ENCODE results near the gene EML6.

DNA sequence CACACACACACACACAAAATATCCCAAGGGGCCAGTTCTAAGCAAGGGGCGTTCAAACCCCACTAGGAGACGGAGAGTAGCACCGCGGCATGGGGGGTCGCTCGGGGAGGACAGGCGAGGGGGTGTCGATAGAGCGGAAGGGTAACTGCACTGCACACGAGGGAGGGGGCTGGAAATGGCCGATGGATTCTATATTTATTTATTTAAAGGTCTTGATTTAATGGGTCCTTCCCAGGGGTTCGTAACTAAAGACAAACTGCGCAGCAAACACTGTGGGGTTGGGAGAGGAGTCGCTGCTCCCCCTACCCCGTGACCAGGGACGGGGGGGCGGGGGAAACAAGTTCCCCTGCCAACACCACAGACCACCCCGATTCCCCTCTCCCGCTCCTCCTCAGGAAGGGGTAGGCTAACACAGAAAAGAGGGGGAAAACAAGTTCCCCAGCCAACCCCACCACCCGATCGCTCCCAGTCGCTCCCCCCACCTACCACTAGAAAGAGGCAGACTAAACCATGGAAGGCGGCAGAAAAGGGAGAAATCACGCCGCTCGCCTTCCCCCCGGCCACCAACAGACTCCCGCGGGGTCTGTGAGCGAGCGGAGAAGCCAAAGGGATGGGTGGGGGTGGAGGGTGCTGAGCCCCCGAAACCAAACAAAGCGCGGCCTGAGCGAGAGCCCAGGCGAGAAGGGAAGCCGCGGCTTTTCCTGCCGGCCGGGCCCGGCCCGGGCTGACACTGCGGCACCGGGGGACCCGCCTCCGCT is 1.5 kb downstream of the FBXO11 start:
- PRO-cap = no peak

GRCh38 chr2:48174504-48175023 is 139.9 kb upstream of the FOXN2 start:
- PRO-cap = no peak

DNA sequence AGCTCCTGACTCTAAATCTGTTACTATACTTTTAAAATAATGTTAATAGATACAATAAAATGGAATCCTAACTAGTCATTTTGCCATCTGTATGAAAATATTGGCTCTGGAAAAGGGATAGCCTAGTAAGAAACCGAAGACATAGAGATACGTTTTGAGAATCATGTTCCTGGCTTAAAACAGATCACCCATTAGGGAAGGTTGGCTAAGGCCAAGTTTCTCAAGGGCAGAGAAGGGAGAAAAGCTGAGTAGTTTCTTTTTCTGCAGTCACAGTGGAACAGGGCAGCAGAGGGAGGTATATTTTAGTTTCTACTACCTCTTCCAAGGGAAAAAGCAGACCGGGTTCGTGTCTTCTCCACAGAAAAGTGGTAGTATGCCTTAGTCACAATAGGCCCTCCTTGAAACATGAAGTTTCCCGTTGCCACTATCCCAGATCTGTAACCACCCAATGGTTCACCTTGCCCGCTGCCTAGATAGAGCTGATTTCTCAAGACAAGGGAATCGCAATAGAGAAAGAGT is 100.4 kb upstream of the FOXN2 start:
- PRO-cap = no peak

DNA sequence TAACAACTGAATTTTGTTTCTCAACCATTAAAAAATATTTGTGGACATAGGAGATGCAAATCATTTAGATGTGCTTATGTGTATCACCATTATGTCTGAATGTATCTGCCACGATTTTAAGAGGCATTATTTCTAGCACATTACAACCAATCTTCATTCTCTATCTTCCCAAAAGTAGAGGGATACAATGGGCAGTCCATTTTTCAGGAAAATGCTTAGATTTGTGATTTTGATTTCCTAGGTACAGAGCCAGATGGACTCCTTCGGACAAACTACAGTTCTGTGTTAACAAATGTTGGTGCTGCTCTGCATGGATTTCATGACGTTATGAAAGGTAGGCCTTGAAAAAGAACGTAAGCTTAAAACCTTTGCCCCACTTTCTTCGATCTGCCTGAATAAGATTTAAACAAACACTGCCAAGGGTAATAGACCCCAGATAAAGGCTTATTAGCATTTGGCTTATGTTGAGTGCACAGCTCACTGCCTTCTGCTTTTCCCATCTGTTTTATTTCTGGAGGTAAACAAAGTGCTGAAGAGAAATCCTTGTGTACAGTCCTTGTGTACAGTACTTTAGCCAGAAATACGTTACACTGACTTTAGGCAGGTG is 39.2 kb downstream of the PPP1R21 start:
- PRO-cap = no peak

GRCh38 chr2:53897715-53898562 is 38.2 kb upstream of the GPR75 start:
- PRO-cap = no peak

DNA sequence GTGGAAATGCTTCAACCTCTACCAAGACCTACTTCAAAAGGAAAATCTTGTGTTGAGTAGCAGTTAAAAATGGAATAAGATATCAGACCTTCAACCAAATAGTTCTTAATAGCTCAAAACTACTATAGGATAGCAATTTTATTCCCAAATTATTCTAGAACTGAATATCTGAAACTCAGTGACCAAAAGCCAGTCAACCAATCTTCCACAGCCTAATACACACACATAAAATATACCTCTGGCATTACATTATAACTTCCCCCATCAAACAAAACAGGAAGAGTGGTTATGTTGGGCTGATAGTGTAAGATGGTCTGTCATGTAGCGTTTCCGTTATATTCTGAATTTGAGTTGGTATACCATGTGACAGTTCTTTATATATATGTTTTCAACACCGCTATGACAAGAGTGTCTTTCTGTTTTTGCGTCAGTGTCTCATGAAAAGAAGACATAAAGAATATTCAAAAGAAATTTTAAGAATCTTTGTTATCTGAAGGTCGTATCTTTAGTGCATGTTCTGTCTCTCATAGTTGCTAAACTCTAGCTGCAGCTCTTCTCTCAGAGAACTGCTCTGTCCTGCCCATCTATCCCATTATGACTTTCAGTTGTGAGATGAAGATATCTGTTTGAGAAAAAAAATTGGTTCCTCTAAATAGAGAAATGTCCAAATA is 23.8 kb downstream of the ACYP2 start:
- PRO-cap = no peak

DNA sequence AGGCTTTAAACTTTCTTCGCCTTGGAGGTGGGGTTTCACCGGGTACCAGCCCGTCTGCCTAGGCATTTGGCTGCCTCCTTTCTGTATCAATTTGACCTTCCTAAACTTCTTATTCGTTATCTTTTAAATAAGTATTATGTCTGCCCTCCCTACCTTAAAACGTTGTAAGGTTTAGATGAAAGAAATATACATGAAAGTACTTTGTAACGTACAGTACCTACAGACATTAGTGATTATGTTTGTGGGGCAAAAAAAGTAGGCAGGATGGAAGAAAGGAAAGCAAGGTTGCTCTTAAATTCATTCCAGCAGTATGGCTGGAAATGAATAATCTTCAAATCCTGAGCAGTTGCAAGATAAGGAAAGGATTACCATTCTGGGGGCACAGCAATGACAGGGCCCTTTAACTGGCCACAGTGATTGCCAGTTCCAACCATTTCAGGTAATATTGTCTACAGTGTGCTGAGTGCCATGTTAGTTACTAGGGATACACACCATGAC is 31.3 kb downstream of the TSPYL6 start:
- PRO-cap = no peak

DNA sequence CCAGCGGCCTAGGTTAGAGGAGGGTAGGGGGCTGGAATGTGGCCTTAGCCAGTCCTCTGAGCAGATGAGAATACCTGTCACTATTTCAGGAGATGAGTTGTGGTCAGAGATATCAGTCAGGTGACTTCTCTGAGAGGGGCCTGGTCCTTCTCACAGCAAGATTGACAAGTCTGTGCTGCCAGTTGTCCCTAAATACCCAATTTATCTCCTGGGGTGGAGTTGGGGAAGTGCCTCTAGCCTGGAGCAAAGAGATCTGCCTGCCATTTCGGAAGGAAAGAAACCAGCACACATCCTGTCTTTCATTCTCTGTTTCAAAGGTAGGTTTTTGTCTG is 13.5 kb downstream of the SPTBN1 start:
- PRO-cap = no peak

DNA sequence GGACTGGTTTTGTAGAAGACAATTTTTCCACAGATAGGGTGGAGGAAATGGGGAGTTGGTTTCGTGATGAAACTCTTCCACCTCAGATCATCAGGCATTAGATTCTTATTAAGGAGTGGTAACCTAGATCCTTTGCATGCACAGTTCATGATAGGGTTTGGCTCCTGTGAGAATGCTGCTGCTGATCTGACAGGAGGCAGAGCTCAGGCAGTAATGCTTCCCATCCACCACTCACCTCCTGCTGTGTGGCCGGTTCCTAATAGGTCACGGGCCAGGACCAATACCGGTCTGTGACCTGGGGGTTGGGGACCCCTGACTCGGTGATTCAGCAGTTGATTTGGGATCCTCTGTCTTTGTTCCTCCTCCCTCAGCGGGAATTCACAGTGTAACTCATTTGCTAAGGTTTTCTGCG is 117.1 kb downstream of the SPTBN1 start:
- PRO-cap = no peak

DNA sequence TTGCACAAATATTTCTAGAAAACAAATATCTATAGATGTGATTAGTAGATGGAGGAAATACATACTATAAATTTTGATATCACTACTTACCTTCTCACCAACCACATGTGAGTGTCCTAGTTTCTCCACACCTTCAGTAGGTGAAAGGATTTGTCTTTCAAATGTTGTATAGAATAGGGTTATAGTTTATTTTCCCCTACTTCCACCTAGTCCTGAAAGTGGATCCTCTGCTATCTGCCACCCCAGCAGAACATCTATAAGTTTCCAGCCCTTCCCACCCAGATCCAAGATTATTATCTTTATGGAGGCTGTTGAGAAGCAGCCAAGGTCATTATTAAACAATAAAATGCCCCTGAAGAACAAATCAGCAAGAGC is 128.2 kb downstream of the SPTBN1 start:
- PRO-cap = no peak

DNA sequence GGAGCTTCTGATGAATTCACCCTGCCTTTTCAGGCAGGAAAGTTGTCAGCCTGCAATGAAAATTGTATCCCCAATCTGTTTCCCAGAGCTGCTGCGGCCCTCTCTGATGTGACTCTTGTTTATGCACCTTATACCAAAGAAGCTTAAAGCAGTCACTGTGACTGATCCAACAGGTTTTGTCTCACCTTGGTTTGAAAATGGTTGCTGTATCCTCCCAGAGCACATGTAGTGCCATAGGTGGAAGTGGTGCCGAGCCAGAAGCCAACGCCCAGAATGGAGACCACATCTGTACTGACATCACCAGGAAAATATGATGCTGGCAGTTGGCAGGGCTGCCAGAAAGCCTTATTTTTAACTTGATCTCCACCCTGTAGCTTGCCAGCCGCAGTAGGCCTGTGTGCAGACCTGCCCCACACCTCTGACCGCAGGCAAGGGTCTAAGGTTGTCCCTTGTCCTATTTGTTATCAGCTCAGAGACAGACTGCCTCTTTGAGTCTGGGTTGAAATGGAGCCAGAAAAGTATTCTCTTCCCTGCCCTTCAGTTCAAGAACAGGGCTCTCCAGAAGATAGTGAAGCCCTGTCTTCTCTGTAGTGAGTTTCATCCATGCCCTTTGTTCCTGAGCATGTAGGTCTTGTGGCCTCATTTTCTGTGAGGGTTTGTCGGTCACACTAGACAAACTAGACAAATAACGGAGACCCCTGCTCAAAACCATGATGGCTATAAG is 123.5 kb upstream of the EML6 start:
- PRO-cap = no peak

- PRO-cap = no peak
Observed at GRCh38 chr2:54601106-54601910, 122.2 kb upstream of the EML6 start.

DNA sequence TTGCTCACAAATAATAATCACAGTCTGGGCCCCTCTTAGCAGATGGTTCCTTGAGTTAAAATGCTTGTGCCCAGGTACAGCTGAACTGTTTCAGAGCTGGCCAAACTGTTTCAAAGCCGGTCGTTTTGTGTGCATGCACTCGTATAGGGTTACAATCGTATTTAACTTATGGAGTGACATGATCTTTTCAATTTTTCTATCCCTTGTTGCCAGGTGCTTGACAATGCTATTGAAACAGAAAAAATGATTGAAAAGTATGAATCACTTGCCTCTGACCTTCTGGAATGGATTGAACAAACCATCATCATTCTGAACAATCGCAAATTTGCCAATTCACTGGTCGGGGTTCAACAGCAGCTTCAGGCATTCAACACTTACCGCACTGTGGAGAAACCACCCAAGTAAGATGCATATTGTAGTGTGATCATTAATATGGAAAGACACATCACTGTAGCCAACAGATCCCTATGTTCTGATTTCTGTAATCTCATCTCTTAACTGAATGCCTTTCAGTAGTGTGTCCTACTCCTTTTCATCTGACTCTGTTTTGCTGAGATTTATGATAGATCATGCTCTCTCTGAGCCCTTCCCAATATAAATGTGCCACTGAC is 101.3 kb upstream of the EML6 start:
- PRO-cap = no peak

- PRO-cap = no peak
Observed at GRCh38 chr2:54723042-54723999, at the start of gene EML6. EML6 (plus strand) TSS chr2:54723662.

DNA sequence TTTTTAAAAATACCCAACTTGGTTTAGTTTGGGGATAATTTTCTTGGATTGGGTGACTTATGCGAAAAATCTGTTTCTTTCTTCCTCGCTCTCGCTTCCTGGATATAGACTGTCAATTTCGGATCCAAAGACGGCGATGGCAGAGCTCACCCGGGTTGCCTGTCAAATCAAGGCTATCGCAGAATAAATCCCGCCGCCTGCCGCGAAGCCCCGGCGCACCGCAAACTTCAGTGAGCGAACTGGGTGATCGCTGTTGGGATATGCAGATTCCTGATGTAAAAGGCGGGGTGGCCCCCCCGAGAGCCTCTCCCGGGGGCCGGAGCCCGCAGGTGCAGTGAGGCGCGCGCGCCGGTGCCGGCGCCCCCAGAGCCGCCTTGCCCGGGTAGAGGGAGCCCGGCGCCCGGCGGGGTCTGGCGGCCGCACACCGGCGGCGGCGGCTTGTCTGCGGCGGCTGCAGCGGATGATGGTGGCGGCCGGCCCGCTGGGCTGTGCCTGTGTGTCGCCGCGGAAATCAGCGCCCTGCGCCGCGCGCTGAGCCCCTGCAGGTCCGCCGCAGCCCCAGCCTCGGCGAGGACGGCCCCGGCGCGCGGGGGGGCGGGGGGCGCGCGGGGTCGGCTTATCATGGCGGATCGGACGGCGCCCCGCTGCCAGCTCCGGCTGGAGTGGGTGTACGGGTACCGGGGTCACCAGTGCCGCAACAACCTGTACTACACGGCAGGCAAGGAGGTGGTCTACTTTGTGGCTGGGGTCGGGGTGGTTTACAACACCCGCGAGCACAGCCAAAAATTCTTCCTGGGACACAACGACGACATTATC is 1.2 kb downstream of the EML6 start:
- PRO-cap = no peak

DNA sequence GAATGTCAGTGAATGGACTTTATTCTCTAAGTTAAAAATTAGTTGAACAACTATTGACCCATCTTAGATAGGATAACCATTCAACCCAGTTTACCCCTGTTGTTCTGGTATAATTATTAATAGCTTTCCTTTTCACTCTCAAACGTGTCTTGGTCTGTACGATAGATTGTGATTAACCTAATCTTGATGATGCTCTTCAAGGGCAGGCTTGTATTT is 148.9 kb downstream of the RTN4 start:
- PRO-cap = no peak

GRCh38 chr2:55018586-55019227 is 31.5 kb downstream of the RTN4 start:
- PRO-cap = no peak

- PRO-cap = no peak
Observed at GRCh38 chr2:55024040-55024495, 26.2 kb downstream of the RTN4 start.

- PRO-cap = unidirectional peak, plus-strand start at chr2:55233099
Observed at GRCh38 chr2:55232943-55233747, 657 bp downstream of the RPS27A start.

DNA sequence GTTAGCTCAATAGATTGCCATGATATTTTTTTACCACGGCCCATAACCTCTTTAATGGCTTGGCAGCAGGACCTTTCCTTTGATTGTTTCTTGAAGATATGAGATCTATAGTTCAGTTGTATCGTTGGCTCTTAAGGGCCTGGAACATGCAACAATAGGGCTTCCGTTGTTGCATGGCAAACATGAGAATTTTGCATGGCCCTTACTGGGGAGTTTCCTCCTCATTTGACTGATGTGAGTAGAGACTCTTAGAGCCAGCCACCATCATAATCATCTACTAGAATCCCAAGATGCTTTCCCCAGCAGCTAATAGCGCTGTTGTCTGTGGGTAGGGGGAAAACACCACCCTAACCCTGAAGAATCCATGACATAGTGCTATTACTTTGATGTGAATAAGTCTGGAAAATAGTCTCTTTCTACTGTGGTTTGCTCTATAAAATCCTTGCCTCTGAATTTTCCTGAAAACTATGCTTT is 11.3 kb downstream of the CFAP36 start:
- PRO-cap = no peak

Measured in peritoneum (tissue), 1 donor.